MCF 10A (cell line): ENCODE results near the genes NPTN, ISLR2, SCAMP2 and MPI.

DNA sequence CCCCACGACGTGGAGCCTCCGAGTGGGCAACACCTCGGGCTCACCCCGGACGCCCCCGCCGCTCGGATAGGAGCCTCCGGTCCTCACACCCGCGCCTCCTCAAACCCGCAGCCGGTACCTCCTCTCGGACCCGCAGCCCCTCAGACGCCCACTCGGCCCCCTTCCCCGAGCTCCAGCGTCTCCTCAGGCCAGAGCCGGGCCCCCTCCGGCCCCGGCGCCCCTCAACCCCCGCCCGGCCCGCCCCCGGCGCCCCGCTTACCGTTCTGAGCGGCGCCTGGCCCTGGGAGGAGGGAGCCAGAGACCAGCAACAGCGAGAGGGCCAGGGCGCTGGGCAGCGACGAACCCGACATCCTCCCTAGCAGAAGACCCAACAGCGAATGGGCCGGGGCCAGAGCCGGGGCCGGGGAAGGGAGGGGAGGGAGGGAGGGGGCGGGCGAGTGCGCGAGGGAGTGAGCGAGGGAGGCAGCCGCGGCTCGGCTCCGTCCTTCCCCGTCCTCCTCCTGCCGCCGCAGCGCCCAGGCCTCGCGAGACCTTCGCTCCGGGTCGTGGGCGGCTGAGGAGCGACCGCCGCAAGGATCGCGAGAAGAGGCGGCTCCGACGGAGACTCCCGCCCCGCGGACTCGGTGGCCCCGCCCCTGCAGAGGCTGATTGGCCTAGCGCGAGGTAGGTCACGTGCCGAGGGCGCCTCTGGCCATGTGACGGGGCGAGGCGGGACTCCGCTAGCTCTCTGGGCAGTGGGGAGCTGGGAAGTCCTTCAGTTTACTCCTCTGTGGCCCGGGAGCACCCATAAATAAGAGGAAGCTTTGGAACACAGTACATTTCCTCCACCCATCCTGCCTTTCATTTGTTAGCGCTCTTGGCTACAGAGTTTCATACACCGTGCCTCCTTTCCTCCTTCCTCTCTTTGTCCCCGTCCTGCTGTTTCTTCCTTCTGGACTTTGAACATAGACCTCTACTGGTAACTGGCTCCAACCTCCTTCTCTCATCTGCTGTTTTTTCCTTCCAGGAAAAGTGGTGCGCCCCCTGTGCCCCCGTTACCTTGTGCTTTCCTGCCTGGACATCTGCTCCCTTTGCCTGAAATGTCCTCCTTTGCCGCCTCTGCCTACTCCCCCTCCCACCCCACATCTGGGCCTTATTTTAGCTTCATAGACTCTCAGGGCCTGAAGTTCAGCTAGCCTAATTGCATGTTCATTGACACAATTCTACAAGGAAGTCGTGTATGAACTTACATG lies at the start of gene NPTN:
TSS of gene NPTN (minus strand) at position 524 of the 1,232 bp plus-strand sequence.
- PRO-cap, result bidirectional peak, plus-strand start at position 757 of the sequence, minus-strand start at position 523 of the sequence
- RRBS, result 1% methylated on average over 12 of the region's 91 CpGs

DNA sequence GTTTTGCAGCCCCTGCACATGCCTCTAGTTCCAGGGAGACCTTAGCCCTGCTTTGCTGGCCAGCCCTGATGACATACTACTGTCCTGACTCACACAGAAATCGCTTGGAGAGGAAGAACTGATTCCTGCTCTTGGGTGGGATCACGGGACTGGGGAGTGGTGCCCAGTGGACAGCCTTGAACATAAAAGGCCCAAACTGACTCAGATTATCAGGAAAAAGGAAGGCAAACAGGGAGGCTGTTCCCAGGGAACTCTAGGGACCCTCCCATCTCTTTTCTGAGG lies 5.0 kb downstream of the CD276 start:
- PRO-cap, result no peak
- RRBS, result no CpG with 5 or more reads among the region's 2 CpGs

- PRO-cap, result no peak
- RRBS, result no CpG with 5 or more reads among the region's 20 CpGs
Observed at GRCh38 chr15:73750987-73751538, 2.1 kb downstream of the INSYN1 start.

DNA sequence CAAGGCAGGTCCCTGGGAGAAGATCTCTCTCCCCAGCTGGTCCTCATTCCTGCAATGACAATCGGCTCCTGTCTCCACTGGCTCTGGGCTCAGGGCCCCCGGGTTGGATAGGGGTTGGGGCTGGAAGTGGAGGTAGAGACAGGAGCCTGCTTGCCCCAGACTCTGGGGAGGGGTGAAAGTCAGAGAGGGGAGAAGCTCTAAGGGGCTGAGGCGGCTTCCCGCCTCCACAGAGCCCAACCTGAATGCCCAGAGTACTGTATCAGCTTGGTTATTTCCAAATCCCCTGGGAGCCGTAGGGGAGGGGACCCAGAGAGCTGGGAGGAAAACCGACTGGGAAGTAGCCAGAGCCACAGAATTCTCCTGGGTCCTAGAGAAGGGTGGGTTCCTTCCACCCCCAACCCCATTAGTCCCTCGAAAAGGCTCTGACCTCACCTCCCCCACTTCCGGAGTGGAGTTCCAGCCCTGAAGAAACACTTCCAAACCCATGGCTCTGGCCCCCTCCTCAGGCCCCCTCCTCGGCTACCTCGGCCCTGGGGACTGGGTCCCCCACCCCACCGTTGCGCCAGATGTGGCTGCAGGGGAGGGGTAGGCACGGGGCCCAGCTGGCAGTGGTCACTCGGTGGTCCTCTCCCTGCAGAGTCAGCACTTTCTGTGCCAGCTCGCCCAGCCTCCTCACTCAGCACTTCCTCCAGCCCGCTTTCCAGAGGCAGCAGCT lies 3.7 kb upstream of the LOXL1 start:
- PRO-cap, result no peak
- RRBS, result no CpG with 5 or more reads among the region's 16 CpGs

GRCh38 chr15:74011661-74012142 lies 17.2 kb downstream of the PML start:
- PRO-cap, result no peak
- RRBS, result no CpG with 5 or more reads among the region's 2 CpGs

DNA sequence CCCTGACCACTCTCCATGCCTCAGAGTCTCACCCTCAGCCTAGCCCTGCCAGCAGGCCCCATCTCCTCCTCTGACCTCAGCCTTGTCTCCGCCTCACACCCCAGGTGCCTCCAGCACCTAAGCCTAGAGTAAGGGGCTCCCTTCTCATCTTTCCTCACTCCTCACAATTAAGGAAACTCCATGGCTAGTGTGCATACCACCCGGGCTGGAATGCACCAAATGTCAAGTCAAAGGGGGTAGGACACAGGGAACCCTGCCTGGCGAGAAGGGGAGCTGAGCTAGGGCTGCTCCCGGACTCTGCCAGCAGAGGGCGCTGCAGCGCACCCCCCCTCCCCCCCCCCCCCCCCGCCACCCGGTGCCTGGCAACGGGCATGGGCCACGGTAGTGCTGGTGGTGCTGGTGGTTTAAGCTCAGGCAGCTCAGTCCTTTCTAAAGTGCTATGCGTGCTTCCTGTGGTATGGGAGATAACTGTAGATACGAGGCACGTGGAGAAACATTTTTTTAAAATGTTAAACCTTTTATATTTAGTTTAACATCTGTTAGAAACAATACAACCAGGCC lies 34.0 kb downstream of the GOLGA6A start:
- PRO-cap, result no peak
- RRBS, result 11% methylated on average over 7 of the region's 13 CpGs

GRCh38 chr15:74120560-74120959 lies 9.8 kb upstream of the ISLR2 start:
- PRO-cap, result no peak
- RRBS, result no CpG with 5 or more reads among the region's 2 CpGs

GRCh38 chr15:74129789-74130734 lies at the start of gene ISLR2:
Gene ISLR2, plus strand, starts transcription at chr15:74130586.
- PRO-cap, result no peak
- RRBS, result no CpG with 5 or more reads among the region's 67 CpGs

GRCh38 chr15:74130735-74131094 lies 329 bp downstream of the ISLR2 start:
- PRO-cap, result no peak
- RRBS, result no CpG with 5 or more reads among the region's 18 CpGs

DNA sequence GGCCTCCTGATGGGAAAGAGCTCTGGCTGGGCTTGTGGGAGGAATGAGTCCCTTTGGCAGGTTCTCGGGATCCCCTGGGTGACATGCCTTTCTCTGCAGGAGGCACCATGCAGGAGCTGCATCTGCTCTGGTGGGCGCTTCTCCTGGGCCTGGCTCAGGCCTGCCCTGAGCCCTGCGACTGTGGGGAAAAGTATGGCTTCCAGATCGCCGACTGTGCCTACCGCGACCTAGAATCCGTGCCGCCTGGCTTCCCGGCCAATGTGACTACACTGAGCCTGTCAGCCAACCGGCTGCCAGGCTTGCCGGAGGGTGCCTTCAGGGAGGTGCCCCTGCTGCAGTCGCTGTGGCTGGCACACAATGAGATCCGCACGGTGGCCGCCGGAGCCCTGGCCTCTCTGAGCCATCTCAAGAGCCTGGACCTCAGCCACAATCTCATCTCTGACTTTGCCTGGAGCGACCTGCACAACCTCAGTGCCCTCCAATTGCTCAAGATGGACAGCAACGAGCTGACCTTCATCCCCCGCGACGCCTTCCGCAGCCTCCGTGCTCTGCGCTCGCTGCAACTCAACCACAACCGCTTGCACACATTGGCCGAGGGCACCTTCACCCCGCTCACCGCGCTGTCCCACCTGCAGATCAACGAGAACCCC lies 1.4 kb downstream of the ISLR start:
- PRO-cap, result no peak
- RRBS, result 96% methylated on average over 1 of the region's 32 CpGs

- PRO-cap, result no peak
- RRBS, result no CpG with 5 or more reads among the region's 5 CpGs
Observed at GRCh38 chr15:74365275-74365606, 2.2 kb downstream of the CYP11A1 start.

- PRO-cap, result no peak
- RRBS, result no CpG with 5 or more reads among the region's 21 CpGs
Observed at GRCh38 chr15:74389179-74390173, 22.0 kb upstream of the CYP11A1 start.

DNA sequence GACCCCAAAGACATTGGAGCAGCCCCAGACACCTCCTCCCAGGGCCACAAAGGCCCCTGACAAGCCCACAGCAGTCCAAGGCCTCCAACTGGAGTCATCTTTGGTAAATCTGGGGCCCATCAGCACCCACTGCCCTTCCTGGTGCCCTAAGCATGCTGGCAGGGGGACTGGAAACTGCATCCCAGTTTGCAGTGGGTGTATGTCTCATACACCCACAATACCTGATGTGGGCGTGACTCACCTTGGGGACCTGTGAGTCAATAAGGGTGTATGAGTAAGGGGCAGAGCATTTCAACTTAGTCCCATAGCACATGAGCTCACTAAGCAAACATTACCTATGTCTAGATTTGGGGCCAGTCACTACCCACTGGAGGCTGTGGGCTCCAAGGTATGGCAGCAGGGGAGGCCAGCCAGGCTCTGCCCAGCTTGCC lies 29.4 kb upstream of the CYP11A1 start:
- PRO-cap, result bidirectional peak, plus-strand start at position 367 of the sequence, minus-strand start at position 169 of the sequence
- RRBS, result no CpG with 5 or more reads among the region's 1 CpG

DNA sequence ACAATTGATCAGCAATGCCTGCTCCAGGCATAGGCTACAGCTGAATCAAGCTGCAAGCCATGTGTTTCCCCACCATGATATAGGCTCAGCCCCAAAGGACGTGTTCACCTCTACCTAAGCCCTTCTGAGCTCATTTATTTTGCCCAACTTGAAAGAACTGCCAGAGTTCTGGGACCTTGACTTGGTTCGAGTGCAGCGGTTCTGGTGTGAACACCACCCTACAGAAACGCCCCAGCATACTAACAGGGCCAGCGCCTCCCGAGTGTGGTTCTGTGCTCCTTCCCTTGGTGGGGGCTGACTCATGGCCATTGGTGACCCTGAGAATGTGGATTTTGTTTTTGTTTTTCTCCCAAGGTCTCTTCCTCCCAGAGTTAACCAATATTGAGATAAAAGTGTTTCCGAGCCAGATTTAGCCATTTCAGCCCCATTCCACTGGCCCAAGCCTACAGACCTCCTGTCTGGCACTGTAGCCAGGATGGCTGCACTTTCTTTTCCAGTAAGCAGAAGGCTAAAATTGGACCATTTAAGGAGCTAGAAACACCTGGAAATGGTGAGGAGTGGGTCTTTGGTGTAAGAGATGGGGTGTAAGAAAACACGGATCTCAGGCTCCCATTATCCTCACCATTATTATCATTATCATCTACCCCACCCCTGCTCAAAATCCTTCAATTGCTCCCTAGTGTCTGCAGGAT lies 27.9 kb downstream of the SEMA7A start:
- PRO-cap, result no peak
- RRBS, result no CpG with 5 or more reads among the region's 8 CpGs

- PRO-cap, result no peak
- RRBS, result 90% methylated on average over 3 of the region's 11 CpGs
Observed at GRCh38 chr15:74409772-74410198, 24.0 kb downstream of the SEMA7A start.

DNA sequence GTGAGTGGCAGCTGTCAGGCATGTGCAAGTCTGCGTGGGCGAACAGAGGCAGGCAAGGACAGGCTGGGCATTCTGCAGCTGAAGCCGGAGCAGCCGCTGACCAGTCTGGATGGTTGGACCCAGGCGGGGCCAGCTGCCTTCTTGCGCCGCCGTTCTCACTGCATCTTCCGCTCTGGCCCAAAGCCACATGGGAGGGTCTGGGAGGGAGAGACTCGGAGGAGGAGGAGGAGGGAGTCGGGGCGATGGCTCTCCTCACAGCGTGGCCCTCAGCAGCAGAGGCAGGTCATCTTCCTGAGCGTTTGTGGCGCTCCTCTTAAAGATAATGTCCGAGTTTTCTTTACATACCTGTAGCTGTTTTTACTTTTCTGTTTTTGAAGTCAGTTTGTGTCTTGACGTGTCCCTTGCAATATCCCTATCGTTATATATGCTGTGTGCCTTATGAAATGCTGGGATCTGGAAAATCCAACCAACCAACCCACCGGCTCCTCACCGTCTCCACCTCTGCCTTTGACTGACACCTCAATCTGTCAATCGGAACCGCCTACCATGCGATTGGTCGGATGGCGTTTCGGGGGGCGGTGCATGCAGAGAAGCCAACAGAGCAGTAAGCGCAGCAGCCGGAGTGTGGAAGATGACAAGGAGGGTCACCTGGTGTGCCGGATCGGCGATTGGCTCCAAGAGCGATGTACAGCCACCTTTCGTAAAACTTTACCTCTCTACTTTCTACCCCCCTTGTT lies 6.1 kb downstream of the CLK3 start:
- PRO-cap, result no peak
- RRBS, result no CpG with 5 or more reads among the region's 34 CpGs

- PRO-cap, result no peak
- RRBS, result no CpG with 5 or more reads among the region's 14 CpGs
Observed at GRCh38 chr15:74816565-74816912, 3.9 kb downstream of the LMAN1L start.

DNA sequence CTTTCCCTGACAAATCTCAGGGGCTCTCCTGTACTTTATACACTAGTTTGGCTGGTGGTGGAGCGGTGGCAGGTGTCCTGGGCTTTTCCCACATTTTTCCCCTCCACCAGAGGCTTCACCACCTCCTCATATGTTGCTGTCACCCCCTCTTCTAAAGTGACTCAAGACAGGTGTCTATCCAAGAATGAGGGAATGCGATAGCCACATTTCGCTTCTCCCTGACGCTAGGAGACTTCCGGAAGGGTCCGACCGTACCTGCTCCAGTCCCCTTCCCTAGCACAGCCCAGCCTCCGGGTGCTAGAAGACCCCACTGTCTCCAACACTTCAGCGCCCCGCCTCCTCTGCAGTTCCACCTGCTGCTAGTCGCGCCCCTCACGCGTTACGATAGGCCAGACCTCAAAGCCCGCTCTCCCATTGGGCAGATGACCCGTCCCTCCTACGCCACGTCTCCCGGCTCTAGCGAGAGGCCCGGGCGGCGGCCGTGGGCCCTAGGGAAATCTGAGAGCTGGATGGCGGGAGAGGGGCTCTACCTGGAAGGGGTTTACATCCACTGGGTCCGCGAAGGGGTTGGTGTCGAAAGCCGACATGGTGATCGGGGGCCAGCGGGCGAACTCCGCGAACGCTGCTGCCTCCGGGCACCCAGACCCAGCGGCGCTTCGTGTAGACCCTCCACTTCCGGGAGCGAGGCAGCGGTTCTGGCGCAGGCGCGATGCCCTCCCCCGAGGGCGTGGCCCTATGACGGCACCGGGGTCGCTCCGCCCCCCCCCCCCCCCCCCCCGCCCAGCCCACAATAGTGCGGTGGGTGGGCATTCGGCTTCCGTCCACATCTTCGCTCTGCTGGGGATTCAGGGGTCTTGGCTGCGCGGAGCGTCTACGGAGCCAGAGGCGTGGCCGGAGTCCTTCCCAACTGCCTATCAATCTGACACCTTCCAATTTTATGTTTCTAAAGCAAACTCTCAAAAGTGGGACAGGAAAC lies at the start of gene SCAMP2:
TSS of gene SCAMP2 (minus strand) at position 697 of the 976 bp plus-strand sequence.
- PRO-cap, result bidirectional peak, plus-strand start at position 444 of the sequence, minus-strand start at position 343 of the sequence; bidirectional peak, plus-strand start at position 793 of the sequence, minus-strand start at position 683 of the sequence
- RRBS, result under 1% methylated on average over 18 of the region's 63 CpGs

- PRO-cap, result bidirectional peak, plus-strand start at chr15:74890052, minus-strand start at chr15:74889967; bidirectional peak, plus-strand start at chr15:74890554, minus-strand start at chr15:74890475; bidirectional peak, plus-strand start at chr15:74890626, minus-strand start at chr15:74890620
- RRBS, result 1% methylated on average over 20 of the region's 51 CpGs
Observed at GRCh38 chr15:74889694-74891041, at the start of gene MPI. Gene MPI, plus strand, starts transcription at chr15:74890042.

DNA sequence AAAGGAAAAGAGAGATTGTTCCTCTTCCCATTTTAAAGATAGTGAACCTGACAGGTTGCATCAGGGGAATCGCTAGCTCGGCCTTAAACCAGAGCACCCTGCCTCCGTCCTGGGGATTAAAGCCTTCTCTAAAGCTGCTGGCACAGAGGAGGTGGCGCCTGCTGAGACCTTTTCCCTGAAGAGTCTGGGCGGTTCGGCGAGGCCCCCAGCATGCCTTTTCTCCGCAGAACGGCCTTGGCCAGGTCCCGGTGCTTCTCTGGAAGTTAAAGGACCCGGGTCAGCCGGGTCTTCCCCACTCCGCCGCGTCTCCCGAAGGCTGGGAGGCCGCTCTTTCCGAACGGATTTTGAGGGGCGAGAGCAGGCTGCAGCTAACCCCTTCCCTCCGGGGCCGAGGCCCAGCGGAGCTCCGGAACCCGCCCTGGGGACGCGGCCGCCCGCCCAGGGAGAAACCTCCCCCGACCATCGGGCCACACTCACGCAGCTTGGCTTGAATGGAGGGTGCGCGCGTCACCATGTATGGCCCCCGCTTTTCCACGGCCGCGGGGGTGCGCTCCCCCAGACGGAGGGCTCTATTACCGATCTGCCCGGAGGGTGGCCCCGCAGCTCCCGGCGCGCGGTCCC lies 431 bp downstream of the FAM219B start:
- PRO-cap, result bidirectional peak, plus-strand start at position 91 of the sequence, minus-strand start outside the sequence
- RRBS, result 4% methylated on average over 7 of the region's 48 CpGs